ENCODE measurements around the genes TACO1, CCDC47 and FTSJ3.

GRCh38 chr17:62703653-62704382, 76.3 kb downstream of the MRC2 start:
- PRO-cap, 2 experiments = no peak in any of the 2 experiments

- PRO-cap, 2 experiments = no peak in any of the 2 experiments
These were observed 1.0 kb downstream of the CYB561 start for GRCh38 chr17:63445092-63445473.

GRCh38 chr17:63503174-63503633, 20.0 kb upstream of the KCNH6 start:
- PRO-cap, 2 experiments = no peak in any of the 2 experiments

- PRO-cap, 2 experiments = no peak in any of the 2 experiments
These were observed 3.2 kb upstream of the TACO1 start for GRCh38 chr17:63597508-63597850.

GRCh38 chr17:63600446-63601848, at the start of gene TACO1:
TACO1 (plus strand) TSS chr17:63600895.
- PRO-cap, 2 experiments = peak in 2 of 2 experiments; most common plus-strand start chr17:63600895 (in 2); most common minus-strand start chr17:63600775 (in 1)

GRCh38 chr17:63694267-63695239, 5.4 kb downstream of the LIMD2 start:
- PRO-cap, 2 experiments = no peak in any of the 2 experiments

DNA sequence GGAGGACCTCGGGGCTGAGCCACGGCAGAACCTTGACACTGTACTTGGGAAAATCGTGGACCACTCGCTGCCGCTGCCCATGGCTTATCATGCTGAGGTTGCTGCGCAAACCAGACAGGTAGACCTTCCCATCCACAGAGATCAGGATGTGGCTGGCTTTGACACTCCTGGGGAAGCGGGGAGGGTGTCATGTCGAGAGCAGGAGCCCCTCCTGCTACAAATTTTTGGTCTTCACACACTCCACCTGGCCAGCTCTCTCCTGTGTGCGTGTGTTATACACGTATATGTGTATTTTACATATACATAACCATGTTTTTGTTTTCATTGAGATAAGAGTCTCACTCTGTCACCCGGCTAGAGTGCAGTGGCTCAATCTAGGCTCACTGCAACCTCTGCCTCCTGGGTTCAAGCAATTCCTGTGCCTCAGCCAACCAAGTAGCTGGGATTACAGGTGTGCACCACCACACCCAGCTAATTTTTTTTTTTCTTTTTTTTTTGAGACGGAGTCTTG, 7.4 kb upstream of the LIMD2 start:
- PRO-cap, 2 experiments = no peak in any of the 2 experiments

DNA sequence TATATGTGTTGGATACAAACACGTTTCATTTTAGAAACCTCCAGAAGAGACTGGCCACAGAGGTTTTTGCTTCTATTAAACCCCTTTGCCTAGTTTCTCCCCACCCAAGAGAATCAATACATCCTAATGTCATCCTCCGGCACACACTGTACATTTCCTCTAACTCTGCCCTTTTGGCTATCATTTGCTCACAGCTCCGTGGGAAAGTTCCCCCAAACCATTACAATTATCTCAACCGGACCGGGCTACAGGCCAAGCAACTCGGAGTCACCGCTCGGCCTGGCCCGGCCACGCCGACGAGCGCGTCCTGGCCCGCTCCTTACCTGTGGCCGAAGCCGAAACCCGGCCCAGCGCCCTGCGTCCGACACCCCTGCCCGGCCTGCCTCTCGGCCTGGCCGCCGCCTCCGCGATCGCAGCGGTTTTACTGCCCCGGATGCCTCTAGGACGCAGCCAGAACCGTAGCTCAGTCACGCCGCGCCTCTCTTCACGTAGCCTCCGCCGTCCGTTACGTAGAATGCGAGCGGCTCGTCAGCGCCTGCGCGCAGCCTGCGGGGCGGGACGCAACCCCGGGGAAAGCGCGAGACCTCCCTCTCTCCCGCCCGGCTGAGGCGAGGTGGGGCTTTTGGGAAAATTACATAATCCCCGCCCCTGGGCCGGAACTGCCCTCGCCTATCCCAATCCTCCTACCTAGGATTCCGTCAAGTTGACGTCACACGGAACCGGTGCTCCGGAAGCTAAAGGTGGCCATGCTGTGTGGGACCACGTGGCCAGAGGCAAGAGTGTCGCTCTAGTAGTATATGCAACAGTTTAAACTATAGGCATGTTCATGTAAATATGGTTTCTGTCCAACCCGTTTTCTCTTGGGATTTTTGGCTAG, at the start of gene CCDC47:
TSS of gene CCDC47 (minus strand) at position 509 of the 877 bp plus-strand sequence.
- PRO-cap, 2 experiments = peak in 2 of 2 experiments; most common plus-strand start position 747 of the sequence (in 1); most common minus-strand start position 507 of the sequence (in 2)

DNA sequence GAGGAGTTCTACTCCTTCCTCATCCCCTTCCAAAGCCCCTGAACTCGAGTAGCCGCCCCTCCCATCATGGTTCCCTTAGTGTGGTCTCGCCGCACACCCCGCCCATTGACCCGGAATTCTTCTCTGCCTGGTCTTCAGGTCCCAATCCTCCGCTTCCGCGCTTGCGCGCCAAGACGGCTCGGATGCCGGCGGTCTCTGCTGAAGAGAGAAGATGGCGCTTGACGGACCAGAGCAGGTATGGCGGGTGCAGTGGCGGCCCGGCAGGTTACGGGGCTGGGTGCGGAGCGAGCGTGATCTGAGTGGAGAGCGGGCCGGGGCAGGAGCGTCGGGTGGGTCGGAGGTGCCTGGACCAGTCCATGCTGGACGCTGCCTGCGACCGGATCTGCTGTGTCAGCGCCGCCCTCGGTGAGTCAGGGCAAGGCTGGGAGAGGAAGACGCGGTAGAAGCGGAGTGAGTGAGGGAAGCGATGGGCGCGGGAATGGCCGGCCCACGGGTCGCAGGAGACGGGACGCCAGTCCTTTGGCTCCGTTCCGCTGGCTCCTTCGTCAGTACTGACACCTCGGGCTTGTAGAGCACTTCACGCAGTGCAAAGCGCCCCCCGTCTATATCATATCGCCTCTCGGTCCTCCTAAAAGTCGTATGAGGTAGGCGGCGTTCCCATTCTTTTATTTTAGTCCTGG, at the start of gene FTSJ3:
TSS of gene FTSJ3 (minus strand) at position 384 of the 680 bp plus-strand sequence.
- PRO-cap, 2 experiments = peak in 2 of 2 experiments; most common plus-strand start position 171 of the sequence (in 2); most common minus-strand start position 368 of the sequence (in 1)

- PRO-cap, 2 experiments = no peak in any of the 2 experiments
These were observed 5.3 kb upstream of the FTSJ3 start for GRCh38 chr17:63832406-63833462.

DNA sequence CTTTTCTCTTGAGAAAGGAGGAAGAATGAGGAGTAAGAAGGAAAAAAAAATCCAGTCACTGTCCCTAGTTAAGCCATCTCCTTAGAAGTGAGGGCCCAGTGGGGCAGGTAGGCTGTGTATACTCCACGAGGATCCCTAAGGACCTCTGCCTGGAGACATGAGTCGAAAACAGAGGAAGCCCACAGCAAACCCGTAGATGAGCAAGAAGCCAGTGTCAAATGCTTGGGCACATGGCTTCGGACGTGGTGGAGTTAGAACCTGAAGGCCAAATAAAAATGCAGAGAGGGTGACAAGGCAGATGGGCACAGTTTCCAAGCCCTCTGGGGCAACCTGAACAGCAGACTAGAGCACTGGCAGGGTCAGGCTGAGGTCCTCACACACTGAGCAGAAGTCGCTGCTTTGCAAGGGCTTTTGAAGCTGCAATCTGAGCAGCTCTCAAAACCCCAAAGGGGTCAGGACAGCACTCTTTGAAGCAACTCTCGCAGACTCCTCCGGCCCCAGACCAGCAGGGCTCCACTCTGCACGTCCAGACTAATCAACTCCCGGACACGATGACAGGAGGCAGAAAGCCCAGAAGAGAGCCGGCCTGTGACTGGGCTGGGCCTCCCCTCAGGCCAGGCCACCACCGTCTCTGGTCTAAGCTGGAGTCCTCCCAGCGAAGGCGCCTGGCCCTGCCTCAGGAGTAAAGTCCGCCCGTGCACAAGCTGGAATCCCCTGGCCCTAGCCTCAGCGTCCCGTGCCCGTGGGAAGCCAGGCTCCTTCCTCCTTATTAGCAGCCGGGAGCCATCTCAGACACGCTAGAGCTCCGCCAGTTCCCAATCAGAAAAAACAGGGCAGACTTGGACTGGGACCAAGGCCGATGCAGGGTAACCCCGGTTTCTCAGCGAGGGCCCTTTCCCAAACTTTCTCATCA, 1.0 kb downstream of the SMARCD2 start:
- PRO-cap, 2 experiments = peak in 1 of 2 experiments; most common plus-strand start position 769 of the sequence (in 1)

DNA sequence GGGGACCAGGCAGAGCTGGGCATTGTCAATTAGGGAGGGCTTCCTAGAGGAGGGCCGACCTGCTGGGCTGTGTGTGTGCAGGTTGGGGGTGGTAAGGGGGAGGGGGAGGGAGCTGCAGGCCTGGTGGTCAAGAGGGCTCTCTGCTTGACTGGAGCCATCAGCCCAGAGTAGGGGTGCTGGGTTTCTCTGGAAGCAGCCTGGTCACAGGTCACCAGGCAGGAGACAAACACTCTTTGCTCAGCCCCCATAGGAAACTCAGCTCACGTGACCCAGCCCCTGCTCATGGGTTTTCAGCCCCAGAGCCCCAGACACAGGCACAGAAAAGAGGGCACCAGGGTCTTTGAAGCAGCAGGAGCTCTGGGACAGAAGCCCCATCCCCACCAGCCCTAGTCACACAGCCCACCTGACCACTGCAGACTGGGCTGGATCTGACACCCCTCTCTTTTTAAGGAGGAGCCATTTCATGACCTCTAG, 13.6 kb upstream of the CD79B start:
- PRO-cap, 2 experiments = no peak in any of the 2 experiments

DNA sequence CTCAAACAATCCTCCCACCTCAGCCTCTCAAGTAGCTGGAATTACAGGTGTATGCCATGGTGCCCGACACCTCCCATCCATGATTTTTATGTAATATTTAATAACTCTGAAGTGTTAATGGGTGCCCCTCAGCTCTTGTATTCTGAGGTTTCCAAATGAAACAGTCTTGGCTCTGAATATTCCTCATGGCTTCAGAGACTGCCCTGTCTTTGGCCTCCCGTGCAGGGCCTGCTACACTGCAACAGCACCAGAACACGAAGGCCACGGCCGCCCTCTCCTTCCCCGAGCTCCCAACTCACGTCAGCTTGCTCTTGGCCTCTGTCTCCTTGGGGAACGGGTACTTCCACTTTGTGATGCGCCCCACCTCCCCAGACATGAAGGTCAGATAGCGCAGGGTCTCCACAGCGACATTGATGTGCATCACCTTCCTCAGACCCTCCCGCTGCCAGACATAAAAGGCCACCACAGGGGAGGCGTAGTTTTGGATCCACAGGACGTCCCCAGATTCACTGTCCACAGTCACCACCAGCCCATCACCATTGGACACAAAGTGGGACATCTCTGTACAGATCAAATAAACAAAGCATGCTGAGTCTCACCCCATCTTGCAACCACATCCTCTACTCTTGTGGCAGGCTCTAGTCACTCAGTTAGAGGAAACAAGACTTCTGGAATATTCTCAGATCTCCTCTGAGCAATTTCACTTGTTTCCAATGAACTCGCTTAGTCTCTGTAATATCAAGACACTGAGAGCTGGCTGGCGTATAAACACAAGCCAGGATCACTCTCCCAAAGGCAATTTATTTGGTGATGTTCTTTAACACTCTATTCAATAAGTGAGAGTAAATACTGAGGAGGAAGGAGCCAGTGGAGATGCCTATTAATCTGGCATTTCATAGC, 46.2 kb upstream of the ICAM2 start:
- PRO-cap, 2 experiments = no peak in any of the 2 experiments

DNA sequence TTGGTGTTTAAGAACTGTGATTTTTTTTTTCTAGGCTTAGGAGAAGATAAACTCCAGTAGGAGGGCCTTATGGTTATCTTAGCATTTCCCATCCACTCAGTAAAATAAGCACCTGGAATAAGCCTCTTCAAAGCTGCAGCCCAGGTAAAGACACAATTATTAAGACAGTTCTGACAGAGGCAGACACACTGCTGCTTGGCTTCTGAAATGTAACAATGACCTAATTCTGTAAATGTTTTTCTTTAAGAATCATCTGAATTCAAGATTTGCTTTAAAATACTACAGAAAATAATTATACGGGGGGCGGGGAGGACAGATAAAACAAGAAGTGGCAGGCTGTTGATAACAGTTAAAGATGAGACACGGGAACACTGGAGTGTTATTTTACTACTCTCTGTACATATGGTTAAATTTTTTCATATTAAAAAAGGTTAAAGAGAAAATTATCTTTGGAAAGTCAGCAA, 47.1 kb downstream of the ERN1 start:
- PRO-cap, 2 experiments = no peak in any of the 2 experiments

- PRO-cap, 2 experiments = no peak in any of the 2 experiments
These were observed 35.5 kb downstream of the ERN1 start for GRCh38 chr17:64094298-64095004.

- PRO-cap, 2 experiments = no peak in any of the 2 experiments
These were observed 3.6 kb upstream of the ERN1 start for GRCh38 chr17:64133539-64133863.

- PRO-cap, 2 experiments = peak in 2 of 2 experiments; most common plus-strand start chr17:64145520 (in 2)
These were observed 15.2 kb upstream of the ERN1 start for GRCh38 chr17:64144950-64145639.

DNA sequence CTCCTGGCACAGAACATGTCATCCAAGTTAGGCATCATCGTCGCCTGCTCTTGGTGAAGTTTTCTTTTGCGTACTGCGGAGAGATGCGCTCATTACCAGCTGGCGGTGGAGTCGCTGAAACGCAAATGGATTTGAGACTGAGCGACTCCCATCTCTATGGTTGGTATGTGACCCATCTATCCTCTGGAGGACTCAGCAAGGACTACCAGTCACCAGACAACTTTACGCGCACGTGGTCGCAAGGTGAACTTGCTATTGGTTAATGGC, 15.6 kb upstream of the ERN1 start:
- PRO-cap, 2 experiments = peak in 2 of 2 experiments; most common minus-strand start position 126 of the sequence (in 1)

- PRO-cap, 2 experiments = no peak in any of the 2 experiments
These were observed 41.1 kb upstream of the ERN1 start for GRCh38 chr17:64170936-64171576.

DNA sequence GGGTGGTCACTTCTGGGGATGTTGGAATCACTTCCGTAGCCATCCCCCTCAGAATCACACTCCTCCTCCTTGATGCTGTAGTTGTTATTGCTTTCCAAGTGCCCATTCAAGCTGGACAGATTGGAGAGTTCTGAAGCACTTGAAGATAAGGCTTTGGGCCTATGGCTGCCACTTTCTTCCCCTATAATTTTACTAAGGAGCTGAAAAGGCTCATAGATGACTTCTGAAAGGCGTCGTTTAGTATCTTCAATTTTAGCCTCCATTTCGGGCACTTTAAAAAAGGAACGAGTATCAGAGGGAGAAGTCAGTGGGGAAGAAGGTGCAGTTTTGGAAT, 50.0 kb downstream of the TEX2 start:
- PRO-cap, 2 experiments = no peak in any of the 2 experiments